MCF 10A (cell line): ENCODE measurements around a stretch of chr15.

- PRO-cap, result no peak
- RRBS, result no CpG with 5 or more reads among the region's 5 CpGs
Observed at GRCh38 chr15:93213274-93213749, 124.3 kb upstream of the RGMA start.

DNA sequence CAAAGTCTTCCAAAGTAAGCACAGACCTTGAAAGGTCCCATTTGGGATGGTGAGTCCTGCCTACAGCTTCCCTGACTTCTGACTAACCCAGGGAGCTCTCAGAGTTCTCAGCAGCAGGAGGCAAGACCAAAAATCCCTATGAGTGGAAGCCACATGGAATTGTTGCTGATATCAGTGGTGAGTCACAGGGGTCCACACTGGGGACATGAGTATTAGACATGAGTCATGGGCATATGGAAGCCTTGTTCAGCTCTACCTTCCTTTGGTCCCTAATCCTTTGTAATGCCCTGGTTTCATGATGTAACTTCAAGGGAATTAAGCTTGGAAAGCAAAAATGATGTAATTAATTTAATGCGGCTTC, 176.0 kb upstream of the RGMA start:
- PRO-cap, result no peak
- RRBS, result no CpG with 5 or more reads among the region's 1 CpG

- PRO-cap, result no peak
- RRBS, result no CpG with 5 or more reads among the region's 7 CpGs
Observed at GRCh38 chr15:93803762-93804014, 427.7 kb upstream of the MCTP2 start.

DNA sequence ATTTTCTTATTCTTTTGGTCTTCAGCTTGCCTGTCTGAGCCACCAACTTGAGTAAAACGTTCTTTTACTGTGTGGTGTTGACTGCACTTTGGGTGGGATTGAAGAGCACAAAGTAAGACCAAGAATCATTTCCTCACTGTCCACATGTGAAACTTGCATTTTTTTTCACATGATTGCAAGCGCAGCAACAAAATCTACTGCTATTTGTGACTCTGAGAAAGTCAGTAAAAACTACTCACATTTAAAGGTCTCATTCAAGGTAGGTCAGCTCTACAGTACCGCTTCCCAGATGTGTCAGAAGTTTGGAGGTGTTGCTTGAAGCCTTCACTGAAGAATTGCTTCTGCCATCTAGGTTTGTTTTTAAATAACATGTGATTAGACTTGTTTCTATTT, 201.3 kb upstream of the MCTP2 start:
- PRO-cap, result no peak
- RRBS, result no CpG with 5 or more reads among the region's 3 CpGs

- PRO-cap, result no peak
- RRBS, result no CpG with 5 or more reads among the region's 7 CpGs
Observed at GRCh38 chr15:94080256-94080725, 151.1 kb upstream of the MCTP2 start.

DNA sequence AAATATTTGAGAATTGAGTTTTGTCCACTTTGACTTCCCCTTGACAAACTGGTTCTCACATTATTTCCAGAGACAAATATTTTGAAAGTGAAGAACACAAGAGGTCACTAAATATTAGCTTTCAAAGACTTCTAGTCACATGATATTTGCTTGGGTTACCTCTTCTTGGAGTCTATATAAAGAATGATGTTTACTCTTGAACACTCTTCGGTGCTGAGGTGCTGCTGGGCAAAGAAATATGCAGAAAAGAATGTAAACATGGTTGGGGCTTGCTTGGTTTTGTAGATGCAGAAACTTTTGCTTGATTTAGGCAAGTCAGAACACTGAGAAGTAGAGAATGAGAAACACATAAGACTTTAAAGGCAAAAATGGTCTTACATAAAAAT, 120.6 kb upstream of the MCTP2 start:
- PRO-cap, result no peak
- RRBS, result no CpG with 5 or more reads among the region's 1 CpG

- PRO-cap, result no peak
- RRBS, result no CpG with 5 or more reads among the region's 6 CpGs
Observed at GRCh38 chr15:94248135-94248719, 16.9 kb downstream of the MCTP2 start.

- PRO-cap, result no peak
- RRBS, result 80% methylated on average over 28 of the region's 91 CpGs
Observed at GRCh38 chr15:94844506-94845643, 613.5 kb downstream of the MCTP2 start.

DNA sequence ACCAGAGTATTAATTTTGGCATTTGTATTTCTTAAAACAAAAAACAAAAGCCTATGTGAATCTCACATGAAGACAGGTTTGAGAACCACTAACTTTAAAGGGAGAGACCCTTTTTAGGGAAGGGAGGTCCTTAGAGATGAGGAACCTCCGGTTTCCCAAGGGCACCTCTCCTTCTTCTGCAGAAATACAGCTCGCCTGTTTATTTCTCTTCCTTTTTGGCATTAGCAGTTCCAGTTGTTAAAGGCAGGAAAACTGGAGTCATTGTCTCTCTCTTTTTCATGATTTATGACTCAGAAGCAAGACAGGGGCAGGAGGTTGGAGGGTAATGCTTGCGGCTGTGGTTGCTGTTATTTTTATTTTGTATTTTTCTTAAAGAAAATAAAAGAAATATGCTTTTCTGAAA, 1004.9 kb upstream of the NR2F2 start:
- PRO-cap, result no peak
- RRBS, result no CpG with 5 or more reads among the region's 3 CpGs

GRCh38 chr15:95471096-95471663, 859.3 kb upstream of the NR2F2 start:
- PRO-cap, result no peak
- RRBS, result no CpG with 5 or more reads among the region's 3 CpGs

GRCh38 chr15:95843066-95843805, 487.3 kb upstream of the NR2F2 start:
- PRO-cap, result no peak
- RRBS, result no CpG with 5 or more reads among the region's 4 CpGs

DNA sequence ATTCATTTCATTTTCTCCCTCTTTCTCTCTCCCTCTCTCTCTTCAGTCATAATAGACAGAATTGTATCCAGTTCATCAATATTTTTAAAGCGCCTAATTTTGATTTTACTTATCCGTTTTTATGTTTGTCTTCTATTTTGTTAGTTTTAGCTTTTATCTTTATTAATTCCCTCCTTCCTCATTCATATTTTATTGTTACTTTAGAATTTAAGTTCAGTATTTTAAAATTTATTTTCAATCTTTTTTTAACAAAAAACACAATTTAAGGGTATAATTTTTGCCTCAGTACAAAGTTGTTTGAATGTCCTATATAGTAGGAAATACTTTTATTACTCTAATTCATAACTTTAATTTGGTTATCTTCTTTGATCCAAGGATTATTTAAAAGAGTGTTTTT, 89.1 kb upstream of the NR2F2 start:
- PRO-cap, result no peak
- RRBS, result no CpG with 5 or more reads among the region's 2 CpGs

- PRO-cap, result bidirectional peak, plus-strand start at chr15:96327017, minus-strand start at chr15:96326840; unidirectional peak, minus-strand start at chr15:96327358
- RRBS, result no CpG with 5 or more reads among the region's 43 CpGs
Observed at GRCh38 chr15:96326521-96327453, 3.7 kb upstream of the NR2F2 start.

DNA sequence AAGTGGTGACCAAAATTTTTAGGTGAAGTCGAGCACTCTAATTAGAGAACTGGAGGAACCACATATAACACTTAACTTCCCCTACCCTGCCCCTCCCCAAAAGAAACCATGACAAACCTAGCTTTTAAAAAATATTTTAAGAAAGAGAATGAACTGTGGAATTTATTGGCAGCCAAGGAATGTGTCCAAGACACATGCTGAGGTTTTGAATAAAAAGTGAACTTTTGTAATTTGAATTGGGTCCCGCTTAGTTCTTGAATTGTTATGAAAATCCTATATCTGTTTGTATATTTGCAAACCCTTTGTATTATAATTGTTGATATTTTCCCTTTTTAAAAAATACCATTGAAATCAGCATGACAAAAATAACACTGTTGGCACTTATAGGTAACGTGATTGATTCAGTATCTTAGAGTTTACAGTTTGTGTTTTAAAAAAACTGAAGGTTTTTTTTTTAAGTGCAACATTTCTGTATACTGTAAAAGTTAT, 7.8 kb downstream of the NR2F2 start:
- PRO-cap, result no peak
- RRBS, result no CpG with 5 or more reads among the region's 3 CpGs

DNA sequence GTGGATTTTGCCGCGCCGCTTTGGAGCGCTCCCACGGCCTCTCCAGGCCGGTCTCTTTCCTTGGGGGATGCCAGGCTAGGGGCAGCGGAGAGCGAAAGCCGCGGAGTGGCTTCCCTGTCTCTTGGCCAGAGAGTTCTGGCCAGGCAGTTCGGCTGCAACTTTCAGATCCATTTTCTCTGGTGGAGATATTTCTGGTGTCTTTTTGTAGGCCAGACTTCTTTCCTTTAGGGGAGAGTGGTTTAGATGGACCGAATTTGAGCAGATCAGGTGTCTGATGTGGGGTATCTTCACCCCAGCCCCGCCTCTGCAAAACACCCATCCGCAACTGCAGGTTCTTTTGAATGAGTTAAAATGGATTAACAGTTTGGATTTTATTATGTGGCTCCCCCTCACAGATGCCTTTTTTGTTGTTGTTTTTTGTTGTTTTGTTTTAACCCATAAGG, 15.6 kb downstream of the NR2F2 start:
- PRO-cap, result no peak
- RRBS, result no CpG with 5 or more reads among the region's 14 CpGs

DNA sequence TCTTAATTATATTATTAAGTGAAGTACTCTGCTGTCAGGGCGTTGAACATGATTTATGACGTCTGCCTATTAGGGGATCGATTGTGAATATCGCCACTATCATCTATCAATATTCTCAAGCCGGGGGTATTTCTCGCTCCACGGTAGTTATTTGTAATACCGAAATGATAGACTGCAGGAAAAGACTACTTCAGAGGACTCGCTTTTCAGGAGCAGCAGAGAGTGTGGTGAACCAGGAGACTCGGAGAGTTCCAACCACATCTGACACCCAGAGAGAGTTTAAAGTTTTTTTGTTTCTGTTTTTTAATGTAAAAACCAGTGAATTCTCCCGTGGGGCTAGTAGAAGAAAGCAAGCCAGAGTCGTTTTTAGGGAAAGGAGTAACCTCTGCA, 20.7 kb downstream of the NR2F2 start:
- PRO-cap, result no peak
- RRBS, result no CpG with 5 or more reads among the region's 12 CpGs

GRCh38 chr15:96353524-96353702, 22.9 kb downstream of the NR2F2 start:
- PRO-cap, result no peak
- RRBS, result no CpG with 5 or more reads among the region's 6 CpGs

- PRO-cap, result bidirectional peak, plus-strand start at chr15:96357100, minus-strand start at chr15:96356959
- RRBS, result under 1% methylated on average over 18 of the region's 71 CpGs
Observed at GRCh38 chr15:96356469-96357560, 26.3 kb downstream of the NR2F2 start.

DNA sequence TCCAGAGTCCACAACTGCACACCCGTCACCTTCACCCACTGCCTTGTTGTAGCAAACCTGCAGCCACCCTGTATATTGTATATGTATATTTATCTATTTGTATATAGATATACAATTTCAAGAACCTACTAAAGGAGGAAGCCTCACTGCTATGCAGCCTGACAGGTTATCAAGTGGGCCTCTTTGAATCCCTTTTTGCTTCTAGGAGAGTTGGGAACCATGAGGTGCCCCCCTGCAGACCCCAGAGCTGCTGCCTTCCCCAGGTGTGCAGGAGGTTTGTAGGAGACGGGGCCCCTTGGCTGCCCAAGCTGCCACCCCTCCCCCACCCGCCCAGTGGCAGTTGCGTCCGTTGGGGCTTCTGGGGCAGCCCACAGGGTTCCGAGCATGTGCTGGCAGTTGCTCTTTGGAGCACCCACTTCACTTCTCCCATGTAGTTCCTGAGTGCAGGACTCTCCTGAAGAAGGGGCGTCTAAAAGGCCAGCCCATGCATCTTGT, 452.6 kb downstream of the NR2F2 start:
- PRO-cap, result no peak
- RRBS, result no CpG with 5 or more reads among the region's 7 CpGs

GRCh38 chr15:96947743-96948427, 617.4 kb downstream of the NR2F2 start:
- PRO-cap, result no peak
- RRBS, result 27% methylated on average over 14 of the region's 42 CpGs